Foreskin fibroblast (primary cell): ENCODE measurements around a stretch of chr6.

DNA sequence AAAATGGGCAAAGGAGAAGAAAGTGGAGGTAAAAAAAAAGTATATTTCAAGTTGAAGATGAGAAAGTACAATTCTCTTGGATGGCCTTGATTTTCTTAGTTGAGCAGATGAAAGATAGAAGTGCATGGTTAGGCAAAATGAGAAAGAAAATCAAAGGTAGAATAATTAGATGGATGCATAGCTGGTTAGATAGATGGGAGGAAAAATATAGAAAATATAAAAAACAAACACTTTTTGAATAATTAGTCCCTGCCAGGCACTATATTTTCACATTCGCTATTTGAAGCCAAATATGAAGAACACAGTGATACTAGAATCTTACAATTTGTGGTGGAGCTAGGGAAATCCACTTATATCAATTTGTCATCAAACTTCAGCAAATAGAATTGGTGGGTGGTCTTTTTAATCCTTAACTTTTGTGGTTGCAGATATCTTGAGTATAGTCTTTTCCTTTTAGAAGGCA, 588.3 kb downstream of the GRIK2 start:
- RRBS, result no CpG with 5 or more reads among the region's 1 CpG

- RRBS, result no CpG with 5 or more reads among the region's 4 CpGs
These were observed 2.4 kb upstream of the LIN28B start for GRCh38 chr6:104954328-104955151.

GRCh38 chr6:105164448-105164906, 15.3 kb downstream of the POPDC3 start:
- RRBS, result no CpG with 5 or more reads among the region's 3 CpGs

DNA sequence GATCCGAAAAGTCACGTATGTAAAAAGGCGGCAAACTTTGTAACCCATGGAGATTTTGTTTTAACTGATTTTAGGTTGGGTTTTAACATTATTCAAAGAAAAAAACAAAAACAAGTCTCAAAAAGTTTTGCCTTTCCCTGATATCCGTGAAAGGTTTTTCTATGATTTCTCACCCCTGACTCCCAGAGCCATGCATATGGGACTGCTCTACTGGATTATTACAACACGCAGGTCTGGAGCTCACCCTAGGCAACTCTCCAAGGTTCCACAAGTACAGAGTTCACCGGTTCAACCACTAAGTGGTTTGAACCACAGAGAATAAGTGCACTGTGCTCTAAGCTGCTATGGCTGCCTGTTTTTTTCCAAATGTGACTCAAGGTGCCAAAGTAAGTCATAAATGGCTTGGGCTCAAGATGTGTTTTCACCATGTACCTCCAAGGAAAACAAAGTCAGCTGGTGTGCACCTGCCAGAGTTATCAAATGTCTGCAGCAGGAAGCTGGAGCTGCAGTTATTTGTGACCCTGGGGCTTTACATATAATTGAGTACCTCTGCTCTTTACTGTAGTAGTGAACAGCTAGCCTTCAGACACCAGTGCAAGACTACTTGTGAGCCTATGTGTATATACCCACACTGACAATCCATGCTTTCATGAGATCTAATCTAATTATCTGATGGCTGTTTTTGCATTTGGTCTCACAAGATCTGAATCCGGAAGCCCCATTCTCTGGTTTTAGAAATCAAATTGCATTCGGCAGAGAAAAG, 76.7 kb downstream of the PREP start:
- RRBS, result no CpG with 5 or more reads among the region's 8 CpGs

GRCh38 chr6:105372732-105373229, 30.1 kb downstream of the PREP start:
- RRBS, result no CpG with 5 or more reads among the region's 5 CpGs

DNA sequence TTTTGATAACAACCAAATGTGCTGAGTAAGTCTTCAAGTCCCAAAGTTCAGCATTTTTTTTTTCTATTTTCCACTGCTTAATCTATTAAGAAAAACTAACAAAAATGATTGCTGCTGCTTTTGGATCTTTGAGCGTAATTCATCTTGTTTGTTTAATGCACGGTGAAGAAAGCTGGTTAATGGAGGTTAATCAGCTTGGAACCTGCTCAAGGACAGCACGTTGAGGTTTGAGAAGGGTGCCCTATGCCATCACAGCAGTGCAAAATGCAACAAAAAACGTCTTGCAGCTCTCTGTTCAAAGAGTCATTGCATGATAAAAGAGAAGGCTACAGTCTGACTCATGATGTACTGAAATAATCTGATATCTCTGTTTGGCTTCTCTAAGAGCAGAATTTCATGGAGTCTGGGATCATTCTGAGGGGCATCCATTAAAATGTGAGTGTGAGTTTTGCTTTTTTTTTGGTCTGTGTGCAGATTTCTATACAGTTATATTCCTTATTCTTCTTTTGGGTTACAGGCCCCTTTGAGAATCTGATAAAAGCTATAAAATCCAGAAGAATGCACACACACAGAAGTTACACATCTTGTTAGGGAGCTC, 80.6 kb upstream of the PREP start:
- RRBS, result no CpG with 5 or more reads among the region's 4 CpGs

DNA sequence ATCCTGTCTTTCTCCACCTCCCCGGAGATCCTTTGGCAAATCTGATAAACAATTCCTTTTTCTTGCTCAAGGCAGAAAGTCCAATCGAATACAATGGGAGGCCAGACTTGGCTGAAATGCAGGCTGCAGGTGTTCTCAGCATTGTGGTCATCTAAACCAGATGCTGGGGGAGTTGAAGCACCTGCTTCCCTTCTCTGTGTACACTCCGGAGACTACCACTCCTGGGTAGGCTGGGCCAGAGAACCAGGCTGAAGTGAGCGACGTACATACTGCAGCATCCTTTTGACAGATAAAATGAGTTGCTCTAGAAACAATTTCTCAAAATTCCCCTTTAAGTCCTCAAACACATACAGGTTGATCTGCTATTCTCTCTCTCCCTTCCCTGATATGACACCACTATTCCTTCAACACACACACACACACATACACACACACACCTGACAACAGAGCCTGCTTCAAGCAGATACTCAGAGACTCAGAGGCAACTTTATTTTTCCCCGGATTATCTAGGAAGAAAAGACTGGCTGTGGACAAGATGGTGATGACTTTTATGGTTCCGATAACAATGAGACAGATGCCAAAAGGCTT, 82.7 kb upstream of the PREP start:
- RRBS, result no CpG with 5 or more reads among the region's 7 CpGs

GRCh38 chr6:105609682-105610012, 206.8 kb upstream of the PREP start:
- RRBS, result no CpG with 5 or more reads among the region's 9 CpGs

DNA sequence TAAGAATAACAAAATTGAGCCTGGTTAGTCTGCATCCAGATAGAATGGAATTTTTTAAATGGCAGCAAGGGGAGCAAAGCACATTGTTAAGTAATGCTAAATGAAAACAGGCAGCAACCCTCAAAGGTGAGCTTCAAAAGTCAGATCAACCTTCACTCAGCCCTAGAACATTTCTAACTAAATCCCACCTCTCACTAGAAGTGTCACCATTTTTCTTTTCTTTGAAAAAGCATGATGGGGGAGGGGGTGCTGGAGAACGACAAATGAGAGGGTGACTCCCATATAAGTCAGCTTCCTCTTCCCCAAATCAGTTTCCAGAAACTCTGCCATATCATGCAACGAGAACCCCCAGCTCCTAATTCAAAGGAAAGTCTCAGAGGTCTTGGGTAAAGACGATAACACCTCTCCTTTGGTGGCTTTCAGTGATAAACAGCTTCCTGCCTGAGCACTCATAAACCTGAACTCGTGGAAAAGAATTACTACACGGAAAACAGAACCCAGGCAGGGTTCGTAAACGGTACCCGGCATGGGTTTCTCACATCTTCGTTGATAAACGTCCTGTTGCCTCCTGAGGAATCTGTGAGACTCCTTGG, 186.1 kb upstream of the PRDM1 start:
- RRBS, result no CpG with 5 or more reads among the region's 10 CpGs

DNA sequence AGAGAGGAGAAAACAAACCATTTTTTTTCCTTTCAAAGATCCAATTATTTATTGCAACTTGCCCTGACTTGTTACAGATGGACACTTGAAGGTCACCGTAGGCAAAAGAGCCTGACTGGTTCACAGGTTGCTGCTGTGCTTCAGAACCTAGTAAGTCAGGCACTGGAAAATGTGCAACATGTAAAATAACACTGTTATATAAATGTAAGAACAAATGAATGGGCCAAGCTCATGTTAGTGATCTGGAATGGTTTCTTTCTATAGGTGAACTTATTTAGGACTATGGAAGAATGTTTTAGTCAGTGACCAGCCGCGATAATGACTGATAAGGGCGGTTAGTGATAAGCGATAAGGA, 94.6 kb upstream of the PRDM1 start:
- RRBS, result no CpG with 5 or more reads among the region's 5 CpGs

- RRBS, result 81% methylated on average over 3 of the region's 6 CpGs
These were observed 6.0 kb downstream of the PRDM1 start for GRCh38 chr6:106092217-106092529.

GRCh38 chr6:106098376-106099101, 12.4 kb downstream of the PRDM1 start:
- RRBS, result no CpG with 5 or more reads among the region's 16 CpGs

DNA sequence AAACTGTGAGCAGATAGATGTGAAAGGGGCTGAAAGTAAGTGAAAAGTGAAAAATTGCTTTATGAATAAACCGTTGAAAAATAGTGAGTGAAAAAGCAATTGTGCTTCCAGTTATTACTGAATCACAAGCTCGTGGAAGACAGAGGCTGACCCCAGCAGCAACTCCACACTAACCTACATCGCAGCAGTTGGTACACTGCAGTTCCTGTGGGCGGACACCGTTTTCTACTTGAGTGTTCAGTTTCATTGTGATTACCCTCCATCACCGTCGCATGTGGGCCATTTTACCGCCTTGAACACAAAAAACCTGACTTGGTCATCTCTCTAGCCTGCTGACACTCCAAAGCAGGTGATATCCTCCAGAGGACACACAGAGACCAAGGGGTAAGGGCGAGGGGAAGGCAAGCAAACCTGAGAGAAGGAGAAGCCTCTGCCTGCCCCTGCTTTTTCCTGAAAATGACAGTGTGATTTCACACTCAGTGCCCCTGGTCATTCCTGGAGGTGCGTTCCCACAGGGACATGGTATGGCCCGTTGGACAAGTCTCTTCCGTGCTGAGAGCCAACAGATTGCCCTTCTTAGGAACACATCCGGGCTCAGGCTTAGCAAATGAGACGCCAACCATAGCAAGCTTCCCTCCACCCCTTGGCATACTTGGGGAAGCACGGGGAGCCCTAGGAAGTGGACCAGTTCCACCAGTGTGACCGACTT, 28.5 kb downstream of the PRDM1 start:
- RRBS, result no CpG with 5 or more reads among the region's 16 CpGs

DNA sequence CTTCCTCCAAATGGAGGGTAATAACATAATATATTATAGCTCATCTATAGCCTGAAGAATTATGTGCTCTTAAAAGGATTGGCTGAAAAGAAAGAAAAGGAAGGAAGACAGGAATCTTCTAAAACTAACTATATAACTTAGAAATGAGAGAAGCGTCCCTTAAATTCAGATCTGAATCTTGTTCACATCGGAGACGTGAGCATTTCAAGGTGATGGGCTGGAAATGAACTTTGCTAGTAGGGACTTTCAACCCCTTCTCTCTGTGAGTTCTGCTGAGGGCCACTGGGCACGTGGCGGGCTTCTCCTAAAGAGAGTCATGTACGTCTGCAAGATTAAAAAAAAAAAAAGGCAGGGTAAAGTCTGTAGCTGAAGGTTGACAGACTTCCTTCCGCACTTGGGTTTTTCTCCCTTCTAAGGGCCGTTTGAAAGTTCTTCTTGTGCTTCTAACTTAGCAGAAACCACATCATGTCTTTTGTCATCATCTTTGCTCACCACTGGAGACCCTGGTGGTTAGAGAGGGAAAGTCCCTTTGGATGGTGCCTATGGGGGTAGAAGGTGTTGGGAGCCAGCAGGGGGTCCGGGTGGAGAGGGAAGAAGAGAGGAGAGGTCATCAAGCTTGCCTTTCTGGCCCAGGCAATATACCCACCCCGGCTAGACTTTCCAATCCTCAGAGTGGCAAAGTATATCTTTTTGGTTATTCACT, 31.4 kb downstream of the PRDM1 start:
- RRBS, result 74% methylated on average over 2 of the region's 10 CpGs

GRCh38 chr6:106178636-106179628, 92.8 kb downstream of the PRDM1 start:
- RRBS, result no CpG with 5 or more reads among the region's 4 CpGs

DNA sequence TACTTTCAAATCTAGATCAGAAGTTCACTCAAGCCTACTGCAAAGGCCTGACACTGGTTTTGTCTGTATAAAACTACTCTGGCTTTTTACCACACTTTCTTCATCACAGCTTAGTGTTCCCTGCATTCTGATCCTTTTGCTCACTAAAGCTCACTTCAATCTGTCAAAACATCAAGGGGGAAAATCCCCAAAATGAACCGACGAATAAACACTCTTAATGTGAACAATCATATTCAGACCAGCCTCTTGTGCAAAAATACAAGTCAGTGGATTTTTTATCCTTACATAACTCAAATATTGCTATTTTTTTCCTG, 98.5 kb downstream of the PRDM1 start:
- RRBS, result no CpG with 5 or more reads among the region's 2 CpGs

- RRBS, result 2% methylated on average over 6 of the region's 28 CpGs
These were observed 117.8 kb downstream of the RTN4IP1 start for GRCh38 chr6:106511433-106512039.

- RRBS, result no CpG with 5 or more reads among the region's 16 CpGs
These were observed 109.5 kb downstream of the RTN4IP1 start for GRCh38 chr6:106519369-106520636.

DNA sequence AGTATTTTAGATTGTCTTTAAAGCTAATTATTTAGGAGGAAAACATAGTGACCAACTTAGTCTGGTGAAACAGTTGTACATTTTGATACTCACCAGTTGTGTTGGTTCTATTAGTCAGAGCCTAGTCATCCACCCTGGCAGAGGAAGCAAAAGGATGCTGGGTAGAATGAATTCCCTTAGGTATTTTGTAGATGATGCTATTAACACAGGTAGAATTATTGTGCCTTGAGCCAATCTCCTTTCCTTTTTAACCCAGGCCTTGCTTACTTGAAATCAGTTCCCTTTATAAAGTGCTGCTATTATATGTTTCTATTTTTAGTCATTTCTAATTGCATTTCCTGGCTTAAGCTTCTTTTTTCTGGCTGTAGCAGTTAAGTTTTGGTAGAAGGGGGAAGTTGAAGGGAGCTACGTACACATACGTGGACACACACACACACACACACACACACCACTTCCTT, 82.5 kb downstream of the RTN4IP1 start:
- RRBS, result no CpG with 5 or more reads among the region's 2 CpGs

DNA sequence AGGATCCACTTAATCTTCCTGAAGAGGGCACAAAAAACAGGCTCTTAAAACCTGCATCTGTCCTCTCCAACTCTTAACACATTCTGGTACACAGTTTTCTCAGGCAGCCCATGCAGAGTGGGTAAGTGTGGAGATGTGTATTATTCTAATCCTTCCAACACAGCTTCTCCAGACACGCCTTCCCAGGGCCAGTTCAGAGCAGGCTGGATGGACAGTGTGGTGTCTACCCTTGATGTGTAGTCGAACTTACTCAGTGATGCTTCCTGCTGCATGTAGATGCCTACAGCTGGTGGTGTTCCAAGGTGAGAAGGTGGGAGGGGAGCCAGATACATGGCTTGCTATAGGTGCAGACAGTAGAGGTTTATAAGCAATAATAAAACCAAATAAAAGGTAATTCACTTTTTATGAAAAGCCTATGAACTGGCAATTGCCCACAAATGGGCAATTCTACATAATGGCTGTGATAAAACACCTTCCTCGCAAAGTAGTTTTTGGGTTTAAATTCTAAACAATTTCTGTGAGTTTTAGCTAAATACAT, 104.0 kb downstream of the QRSL1 start:
- RRBS, result no CpG with 5 or more reads among the region's 3 CpGs